Colon Carcinoma Metastatic in the Brain (tissue), 2 donors: ENCODE measurements around a stretch of chr12.

GRCh38 chr12:94183711-94184028, 35.3 kb downstream of the PLXNC1 start:
- PRO-cap, 2 experiments, result no peak in any of the 2 experiments

DNA sequence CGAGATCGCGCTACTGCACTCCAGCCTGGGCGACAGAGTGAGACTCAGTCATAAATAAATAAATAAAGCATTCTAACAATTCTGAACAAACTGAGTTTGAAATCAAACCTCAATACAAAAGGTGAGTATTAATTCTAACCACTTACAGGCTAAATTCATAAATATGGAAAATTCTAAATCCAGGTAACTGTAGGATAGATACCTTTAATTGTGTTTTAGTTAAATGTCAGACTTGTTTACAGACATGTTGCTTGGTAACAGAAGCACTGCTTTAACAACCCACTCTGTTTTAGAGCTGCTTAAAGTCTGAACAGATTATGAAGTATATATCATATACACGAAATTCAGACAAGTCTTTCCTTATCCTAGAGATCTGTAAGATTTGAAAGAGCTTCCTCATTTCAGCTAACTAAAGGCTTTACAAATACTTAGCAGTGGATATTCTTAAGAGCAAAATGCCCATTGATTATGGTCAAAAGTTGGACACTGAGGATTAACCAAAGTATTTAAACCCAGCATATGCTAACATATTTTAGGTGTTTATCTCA, 907 bp downstream of the CEP83 start:
- PRO-cap, 2 experiments, result no peak in any of the 2 experiments

DNA sequence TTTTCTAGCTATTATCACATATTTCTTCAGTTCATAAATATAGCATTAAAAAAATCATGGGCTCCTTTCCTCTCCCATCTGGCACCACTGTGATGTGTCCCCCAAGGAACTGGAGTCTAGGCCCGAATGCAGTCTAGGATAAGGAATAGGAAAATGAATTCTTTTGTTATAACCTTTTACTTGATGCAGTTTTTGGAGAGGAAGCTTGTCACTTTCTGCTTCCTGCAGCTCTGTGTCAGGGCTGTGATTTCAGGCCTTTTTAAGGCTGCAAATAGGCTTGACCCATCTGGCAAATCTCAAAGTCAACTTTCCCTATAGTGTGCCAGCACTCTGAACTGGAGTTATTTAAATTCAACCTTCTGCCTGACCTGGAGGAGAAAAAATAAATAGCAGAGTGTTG, 51.8 kb upstream of the CEP83 start:
- PRO-cap, 2 experiments, result no peak in any of the 2 experiments

- PRO-cap, 2 experiments, result no peak in any of the 2 experiments
These were observed 63.8 kb downstream of the TMCC3 start for GRCh38 chr12:94586563-94586972.

DNA sequence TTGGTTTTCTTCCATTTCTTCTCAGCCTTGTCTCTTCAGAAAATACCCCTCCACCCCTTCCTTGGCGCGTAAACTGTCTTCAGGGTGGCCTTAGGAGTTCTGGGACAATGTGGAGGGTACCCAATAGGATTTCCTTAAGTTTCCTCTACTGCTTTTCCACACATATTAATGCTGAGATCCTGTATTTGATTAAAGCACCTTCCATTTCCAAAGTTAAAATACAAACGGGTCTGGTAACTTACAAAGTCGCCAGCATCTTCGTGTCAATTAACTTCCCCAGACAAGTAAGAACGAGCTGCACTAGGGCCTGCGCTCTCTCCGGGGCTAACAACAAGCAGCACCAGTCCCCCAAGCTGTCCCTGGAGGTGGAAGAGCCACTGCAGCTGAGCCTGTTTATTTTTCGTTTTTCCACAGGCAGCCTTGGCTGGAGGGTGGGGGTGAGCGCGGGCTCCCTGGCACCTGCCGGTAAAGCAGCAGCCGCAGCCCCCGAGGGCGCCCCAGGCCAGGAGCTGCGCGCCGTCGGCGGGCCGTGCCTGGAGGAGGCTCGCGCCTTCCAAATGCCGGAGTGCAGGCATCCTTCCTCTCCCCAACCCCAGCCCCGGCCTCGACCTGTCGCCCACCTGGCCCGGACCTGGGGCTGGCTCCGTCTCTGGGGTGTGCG, 130.8 kb downstream of the NDUFA12 start:
- PRO-cap, 2 experiments, result no peak in any of the 2 experiments

GRCh38 chr12:95116772-95117296, 43.4 kb upstream of the NR2C1 start:
- PRO-cap, 2 experiments, result peak in 2 of 2 experiments; most common plus-strand start chr12:95117076 (in 2); most common minus-strand start chr12:95116946 (in 1)

- PRO-cap, 2 experiments, result no peak in any of the 2 experiments
These were observed 51.6 kb upstream of the NR2C1 start for GRCh38 chr12:95125044-95125345.

GRCh38 chr12:95200320-95201112, 16.8 kb downstream of the FGD6 start:
- PRO-cap, 2 experiments, result peak in 1 of 2 experiments; most common plus-strand start chr12:95200781 (in 1); most common minus-strand start chr12:95200673 (in 1)

- PRO-cap, 2 experiments, result no peak in any of the 2 experiments
These were observed 45.2 kb downstream of the VEZT start for GRCh38 chr12:95262784-95263215.

DNA sequence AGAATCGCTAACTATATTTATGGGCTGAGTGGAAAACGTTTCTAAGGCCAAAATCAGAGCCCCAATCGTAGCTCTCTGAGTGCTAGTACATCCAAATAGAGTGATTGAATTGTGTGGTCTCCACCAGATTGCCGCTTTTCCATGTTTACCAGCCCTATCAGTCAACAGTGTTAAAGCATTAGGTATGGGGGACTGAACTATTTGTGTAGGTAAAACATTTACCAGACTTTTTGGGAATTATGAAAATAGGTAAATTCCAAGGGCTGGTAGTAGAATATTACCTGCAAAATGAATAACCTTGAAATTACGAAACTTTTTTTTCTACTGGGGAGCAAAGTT, 28.0 kb upstream of the METAP2 start:
- PRO-cap, 2 experiments, result no peak in any of the 2 experiments

DNA sequence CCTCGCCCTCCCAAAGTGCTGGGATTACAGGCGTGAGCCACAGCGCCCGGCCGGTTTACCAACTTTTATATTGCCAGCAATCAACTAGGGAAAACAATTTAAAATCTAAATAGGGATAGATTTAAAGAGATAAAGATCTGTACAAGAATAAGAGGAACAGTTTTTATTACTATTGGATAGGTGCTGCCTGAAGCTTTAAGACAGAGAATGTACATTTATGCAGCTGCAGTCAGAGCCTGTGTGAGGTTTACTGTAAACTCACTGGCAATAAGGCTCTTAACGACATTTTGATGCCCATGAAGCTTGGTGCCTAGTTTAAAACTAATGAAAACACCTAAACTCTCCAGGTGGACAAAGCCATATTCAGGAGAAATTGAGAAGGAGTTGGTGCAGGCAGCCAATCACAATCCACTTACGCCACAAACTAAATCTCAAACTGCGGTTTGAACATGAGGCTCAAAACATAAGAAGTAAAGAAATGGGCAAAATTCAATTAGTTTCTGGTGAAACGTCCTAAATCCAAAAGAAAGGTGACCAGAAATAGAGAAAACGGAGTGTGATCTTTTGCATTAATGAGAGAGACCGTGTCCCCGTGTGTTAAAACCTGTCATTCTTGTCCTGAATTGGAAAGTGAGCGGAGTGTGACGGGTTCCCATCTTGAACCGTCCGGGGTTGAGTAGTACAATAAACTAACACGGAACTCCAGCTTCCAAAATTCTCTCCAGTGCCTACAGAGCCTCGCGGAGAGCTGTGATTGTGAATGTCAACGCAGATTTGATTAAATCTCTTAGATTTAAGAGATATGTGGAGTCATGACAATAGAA, 835 bp upstream of the METAP2 start:
- PRO-cap, 2 experiments, result peak in 2 of 2 experiments; most common plus-strand start position 712 of the sequence (in 2); most common minus-strand start position 674 of the sequence (in 1)

DNA sequence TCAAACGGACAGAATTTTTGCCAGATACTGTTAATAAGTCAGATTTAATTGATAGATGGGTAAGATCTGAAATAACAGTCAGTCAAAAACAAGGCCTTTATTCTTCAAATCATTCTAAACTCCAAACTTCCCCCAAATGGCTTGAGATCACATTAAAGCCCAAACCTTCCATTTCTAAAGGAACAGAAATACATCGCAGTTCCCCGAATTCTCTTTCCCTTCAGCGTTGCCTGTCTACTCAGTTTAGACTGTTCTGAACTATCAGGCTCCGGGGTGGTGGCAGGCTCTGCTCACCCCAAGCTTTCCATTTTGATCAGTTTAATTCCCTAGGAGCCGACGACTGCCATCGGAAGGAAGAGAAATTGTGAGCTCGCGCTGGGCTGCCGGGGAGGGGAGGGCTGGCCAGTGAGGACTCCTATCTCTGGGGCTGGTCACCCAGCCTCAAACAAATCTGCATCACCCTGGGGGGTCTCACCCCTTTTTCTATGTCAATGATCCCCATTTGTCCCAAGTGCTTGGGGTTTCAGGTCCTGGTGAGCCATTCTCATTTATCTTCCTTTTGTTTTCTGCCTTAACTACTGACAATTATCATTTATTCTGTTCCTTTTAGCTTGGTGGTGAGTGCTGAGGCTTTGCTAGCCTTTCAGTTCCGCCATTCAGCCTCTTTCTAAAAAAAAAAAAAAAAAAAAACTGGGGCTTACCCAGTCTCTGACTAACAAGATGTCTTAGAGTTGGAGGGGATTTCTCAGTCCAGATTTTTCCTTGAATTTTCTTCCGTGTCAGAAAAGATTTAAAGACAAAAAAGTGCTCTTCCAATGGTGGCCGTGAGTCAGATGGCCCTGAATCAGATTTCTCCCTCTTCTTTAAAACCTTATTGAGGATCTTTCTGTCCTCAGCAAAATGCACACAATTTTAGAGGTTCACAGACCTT, 22.7 kb upstream of the USP44 start:
- PRO-cap, 2 experiments, result no peak in any of the 2 experiments

DNA sequence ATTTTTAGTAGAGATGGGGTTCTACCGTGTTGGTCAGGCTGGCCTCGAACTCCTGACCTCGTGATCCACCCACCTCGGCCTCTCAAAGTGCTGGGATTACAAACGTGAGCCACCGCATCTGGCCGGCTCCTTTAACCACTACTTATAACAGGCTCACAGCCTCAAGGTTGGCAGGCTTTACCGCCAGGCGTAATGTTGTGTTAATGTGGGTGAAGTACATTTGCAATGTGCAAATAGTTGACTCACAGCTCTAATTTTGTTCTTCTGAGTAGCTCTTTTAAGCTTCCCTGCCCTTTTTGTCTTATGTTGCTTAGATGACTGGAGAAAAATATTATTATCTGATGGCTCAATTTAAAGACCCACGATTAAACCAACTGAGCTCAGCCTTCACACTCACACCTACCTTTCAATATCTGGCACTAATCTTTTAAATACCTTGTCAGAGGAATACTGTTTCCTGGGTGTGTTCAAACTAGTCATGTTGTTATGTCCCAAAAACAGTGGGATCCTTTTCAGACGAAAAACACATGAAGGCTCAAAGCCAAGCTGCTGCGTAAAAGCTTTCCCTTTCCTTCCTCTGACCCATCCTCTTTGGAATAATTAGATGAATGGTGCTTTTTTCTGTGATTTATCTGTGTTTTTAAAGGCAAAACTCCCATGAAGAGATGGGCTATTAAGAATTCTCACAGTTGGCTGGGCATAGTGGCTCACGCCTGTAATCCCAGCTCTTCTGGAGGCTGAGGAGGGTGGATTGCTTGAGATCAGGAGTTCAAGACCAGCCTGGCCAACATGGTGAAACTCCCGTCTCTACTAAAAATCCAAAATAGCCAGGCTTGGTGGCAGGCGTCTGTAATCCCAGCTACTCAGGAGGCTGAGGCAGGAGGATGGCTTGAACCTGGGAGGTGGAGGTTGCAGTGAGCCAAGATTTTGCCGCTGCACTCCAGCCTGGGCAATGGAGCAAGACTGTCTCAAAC, 57.3 kb upstream of the USP44 start:
- PRO-cap, 2 experiments, result no peak in any of the 2 experiments

- PRO-cap, 2 experiments, result no peak in any of the 2 experiments
These were observed 15.4 kb upstream of the NTN4 start for GRCh38 chr12:95805731-95806633.

GRCh38 chr12:95842339-95842820, 16.4 kb upstream of the SNRPF start:
- PRO-cap, 2 experiments, result peak in 1 of 2 experiments; most common plus-strand start chr12:95842648 (in 1); most common minus-strand start chr12:95842565 (in 1)

GRCh38 chr12:95943651-95943893, 441 bp downstream of the AMDHD1 start:
- PRO-cap, 2 experiments, result no peak in any of the 2 experiments

GRCh38 chr12:96047398-96048377, 12.3 kb upstream of the LTA4H start:
- PRO-cap, 2 experiments, result no peak in any of the 2 experiments

DNA sequence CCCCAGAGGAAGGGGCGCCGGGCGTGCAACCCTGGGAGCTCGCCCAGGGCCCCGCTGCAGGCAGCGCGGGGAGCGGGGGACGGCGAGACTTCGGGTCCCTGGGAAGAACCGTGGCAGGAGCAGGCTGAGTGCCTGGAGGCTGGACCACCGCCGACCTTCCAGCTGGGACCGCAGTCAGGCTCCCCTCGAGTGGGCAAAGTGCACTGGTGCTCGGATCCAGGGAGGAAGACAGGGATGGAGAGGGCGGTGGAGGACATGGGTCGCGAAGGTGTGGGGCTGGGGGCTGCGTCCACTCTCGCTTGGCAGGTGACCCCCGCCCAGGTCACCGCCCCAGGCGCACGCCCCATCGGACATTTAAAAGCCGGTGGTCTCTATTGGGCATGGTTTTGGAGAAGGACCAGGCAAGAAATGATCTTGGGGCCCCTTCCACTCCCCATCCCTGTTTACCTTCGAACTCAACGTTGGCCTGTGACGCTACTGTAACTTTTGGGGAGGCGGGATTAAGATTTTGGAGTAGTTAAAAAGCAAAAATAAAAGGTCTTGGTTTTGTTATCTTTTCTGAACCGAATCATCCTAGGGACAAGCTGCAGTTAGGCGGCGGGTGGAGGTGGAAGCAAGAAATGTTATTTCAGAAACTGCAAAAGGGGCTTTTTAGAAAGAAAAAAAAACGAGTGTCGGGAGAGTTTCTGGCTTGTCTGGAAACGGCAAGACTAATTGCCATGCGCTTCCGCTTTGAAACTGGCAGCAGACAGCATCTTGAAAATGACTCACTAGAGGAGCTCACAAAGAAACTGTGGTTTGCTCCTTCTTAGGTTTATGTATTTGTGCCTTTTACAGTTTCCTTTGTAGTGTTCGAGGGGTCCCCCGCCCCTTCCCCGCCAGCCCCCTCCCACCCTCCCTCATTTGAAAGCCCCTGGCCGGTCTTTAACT, 1.1 kb downstream of the ELK3 start:
- PRO-cap, 2 experiments, result no peak in any of the 2 experiments

DNA sequence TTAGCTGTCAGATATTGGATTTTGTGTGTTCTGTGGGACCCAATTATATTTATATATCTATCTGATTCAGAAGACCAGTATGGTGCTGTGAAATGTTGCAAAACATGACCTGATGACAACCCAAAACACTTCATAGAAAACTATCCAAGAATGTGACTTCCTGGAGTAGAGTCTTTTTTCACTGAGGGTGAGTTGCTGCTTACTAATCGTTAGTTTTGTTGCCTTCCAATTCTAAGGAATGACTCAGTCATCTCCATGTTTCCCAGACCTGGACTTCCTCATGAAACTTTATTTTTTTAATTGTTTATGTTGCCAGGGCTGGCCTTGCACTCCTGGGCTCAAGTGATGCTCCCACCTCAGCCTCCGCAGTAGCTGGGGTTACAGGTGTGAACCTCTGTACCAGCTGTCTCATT, 3.8 kb downstream of the ELK3 start:
- PRO-cap, 2 experiments, result no peak in any of the 2 experiments

DNA sequence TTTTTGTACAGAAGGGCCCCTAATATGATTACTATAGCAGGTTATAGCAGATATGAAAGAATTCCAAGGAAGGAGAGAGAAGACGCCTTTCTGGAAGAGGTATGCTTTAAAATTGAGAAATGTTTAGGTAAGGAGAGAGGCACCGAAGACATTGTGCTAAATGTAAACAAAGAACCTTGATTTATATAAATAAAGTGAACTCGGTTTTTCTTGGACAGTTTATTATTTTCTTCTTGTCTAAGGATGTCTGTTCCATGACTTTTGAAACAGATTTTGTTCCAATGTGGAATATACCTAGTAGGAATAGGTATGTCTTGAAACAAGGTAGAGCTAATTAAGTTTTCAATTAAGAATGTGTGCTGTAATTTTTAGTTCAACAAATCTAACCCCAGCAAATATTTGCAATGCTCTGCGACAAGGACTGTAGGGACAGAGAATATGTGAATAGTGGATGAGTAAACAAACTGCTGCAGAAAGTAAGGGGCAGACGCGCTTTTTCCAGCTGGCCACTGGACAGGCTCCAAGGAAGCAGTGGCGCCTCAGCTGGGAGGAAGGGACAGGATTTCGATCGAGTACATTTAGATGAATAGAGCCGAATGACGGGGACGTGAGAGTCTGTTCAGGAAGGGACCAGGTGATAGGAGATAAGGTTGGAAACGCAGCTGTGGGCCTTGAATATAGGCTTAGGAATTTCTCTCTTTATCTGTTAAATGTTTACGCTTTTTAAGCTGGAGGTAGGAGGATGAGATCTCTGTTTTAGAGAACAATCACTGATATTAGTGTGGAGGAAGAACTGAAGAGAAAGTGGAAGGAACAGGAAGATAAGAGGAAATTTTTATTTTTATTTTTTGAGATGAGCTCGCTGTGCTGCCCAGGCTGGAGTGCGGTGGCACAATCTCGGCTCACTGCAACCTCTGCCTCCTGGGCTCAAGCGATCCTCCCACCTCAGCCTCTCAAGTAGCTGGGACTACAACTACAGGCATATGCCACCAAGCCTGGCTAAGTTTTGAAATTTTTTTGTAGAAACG, 69.3 kb downstream of the ELK3 start:
- PRO-cap, 2 experiments, result no peak in any of the 2 experiments